Peyer's patch (tissue), 4 donors: ENCODE measurements around the genes PCDHA3, PCDHA5 and PCDHGA5.

DNA sequence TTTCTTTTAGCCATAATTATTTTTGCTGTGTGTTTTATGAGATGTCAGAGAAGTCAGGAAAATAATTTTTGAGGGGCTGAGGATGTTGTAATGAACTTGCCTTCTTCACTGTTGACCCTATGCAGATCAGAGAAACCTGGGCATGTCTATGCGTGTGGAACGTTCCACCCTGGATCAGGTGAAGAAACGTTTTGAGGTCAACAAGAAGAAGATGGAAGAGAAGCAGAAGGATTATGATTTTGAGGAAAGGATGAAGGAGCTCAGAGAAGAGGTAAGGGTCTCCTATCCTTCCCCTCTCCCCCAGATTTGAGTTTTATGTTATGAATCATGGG lies 4.0 kb downstream of the ZMAT2 start:
- PRO-cap = no peak
- RAMPAGE, long total RNA, 4 experiments = start-site peak on the plus strand in 2 of 4 experiments, centred at positions 165 to 196 of the sequence, 23 to 44 reads per replicate

DNA sequence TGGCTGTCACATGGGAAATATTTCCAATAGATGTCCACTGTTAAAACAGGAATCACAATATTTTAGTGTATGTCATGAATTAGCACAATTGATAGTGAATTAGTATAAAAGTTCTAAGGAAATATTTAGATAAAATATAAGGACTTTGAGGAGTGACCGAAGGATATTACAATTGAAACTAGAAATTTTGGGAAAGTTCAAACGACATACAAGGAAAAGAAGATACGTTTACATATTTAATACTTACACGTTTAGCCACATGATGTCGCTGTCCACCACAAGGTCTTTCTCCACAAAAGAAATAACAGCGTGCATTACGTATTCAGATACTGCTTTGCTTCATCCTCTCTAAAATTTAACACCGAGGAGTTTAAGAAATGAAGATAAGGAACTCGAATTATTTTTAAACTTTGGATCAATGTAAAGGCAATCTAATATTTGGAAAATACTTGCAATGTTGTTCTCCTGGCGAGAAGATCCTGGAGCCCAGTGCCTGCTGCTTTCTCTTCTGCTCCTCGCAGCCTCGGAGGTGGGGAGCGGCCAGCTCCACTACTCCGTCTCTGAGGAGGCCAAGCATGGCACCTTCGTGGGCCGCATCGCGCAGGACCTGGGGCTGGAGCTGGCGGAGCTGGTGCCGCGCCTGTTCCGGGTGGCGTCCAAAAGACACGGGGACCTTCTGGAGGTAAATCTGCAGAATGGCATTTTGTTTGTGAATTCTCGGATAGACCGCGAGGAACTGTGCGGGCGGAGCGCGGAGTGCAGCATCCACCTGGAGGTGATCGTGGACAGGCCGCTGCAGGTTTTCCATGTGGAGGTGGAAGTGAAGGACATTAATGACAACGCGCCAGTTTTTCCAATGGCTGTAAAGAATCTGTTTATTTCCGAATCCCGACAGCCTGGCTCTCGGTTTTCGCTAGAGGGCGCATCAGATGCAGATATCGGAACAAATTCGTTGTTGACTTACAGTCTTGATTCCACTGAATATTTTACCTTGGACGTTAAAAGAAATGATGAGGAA lies at the start of gene PCDHA3:
Gene PCDHA3, plus strand, starts transcription at position 314 of the 1,018 bp plus-strand sequence.
- PRO-cap = no peak
- RAMPAGE, long total RNA, 4 experiments = no peak in any of the 4 experiments

DNA sequence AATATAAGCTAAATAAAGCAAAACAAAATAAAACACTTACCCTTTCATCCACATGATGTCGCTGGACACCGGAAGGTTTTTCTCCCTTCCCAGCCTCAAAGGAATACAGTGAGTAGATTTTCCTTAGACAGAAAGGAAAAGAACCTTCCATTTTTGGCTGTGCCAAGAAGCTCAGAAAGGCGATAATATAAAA lies at the start of gene PCDHA5:
Gene PCDHA5, plus strand, starts transcription at position 115 of the 193 bp plus-strand sequence.
- PRO-cap = no peak
- RAMPAGE, long total RNA, 4 experiments = no peak in any of the 4 experiments

GRCh38 chr5:141319374-141319834 lies 1.2 kb downstream of the TAF7 start:
- PRO-cap = no peak
- RAMPAGE, long total RNA, 4 experiments = no peak in any of the 4 experiments

- PRO-cap = no peak
- RAMPAGE, long total RNA, 4 experiments = no peak in any of the 4 experiments
These were observed 363 bp downstream of the PCDHGA4 start for GRCh38 chr5:141355138-141355629.

DNA sequence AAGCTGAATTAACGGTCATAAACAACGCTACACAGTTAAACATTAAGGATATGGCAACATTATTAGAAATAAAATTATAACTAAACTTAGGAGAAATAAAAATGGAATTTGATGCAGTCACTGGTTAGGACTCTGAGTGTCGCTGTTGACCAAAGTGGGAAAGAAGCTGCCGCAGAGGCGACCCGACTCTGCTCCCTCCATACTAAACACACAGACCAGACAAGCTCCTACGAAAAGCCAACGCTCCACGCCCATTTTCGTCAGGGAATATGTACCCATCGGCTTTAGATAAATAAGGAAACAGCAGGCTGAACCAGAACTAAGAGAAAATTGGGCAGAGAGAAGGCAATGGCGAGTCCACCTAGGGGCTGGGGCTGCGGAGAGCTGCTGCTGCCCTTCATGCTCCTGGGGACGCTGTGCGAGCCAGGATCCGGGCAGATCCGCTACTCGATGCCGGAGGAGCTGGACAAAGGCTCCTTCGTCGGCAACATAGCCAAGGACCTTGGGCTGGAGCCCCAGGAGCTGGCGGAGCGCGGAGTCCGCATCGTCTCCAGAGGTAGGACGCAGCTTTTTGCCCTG lies at the start of gene PCDHGA5:
Gene PCDHGA5, plus strand, starts transcription at position 180 of the 579 bp plus-strand sequence.
- PRO-cap = no peak
- RAMPAGE, long total RNA, 4 experiments = no peak in any of the 4 experiments

DNA sequence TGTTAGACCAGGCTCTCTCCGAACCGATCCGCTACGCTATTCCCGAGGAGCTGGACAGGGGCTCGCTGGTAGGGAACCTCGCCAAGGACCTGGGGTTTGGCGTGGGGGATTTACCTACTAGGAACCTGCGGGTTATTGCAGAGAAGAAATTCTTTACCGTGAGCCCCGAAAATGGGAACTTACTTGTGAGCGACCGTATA lies 323 bp downstream of the PCDHGB3 start:
- PRO-cap = no peak
- RAMPAGE, long total RNA, 4 experiments = no peak in any of the 4 experiments

- PRO-cap = no peak
- RAMPAGE, long total RNA, 4 experiments = no peak in any of the 4 experiments
These were observed 6.0 kb downstream of the PCDHGC5 start for GRCh38 chr5:141494618-141495537.

DNA sequence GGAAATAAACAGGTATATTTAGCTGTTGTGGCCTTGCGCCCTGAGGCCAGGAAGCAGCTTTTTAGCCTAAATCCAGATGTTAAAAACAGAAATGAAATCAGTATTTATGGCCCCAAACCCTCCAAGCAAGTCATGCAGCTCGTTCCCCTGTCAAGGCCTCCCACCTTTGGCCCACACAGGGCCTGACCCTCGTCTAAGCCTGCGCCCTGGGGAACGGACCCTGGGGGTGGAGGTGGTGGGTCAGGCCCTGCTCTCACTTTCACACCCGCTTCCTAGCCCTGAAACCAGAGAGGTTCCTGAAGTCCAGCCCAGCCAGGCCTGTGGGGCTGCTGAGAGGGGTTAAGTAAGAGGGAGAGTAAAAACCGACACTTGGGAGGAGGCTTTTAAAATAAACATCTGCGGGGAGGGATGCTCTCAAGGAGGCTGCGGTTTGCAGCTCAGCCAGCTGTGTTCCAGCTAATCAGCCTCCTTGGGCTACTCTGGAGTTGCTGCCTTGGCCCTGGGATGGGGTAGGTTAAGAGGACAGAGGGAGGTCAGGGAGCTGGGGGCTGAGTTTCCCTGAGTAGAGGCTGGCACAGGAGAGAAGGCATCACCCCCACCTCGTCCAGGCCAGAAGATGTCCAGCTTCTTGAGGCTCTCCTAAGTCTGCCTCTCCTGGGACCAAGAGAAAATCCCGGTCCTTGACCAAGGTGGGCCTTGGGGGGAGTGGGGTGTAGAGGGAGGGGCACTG lies 18.9 kb downstream of the PCDHGC5 start:
- PRO-cap = no peak
- RAMPAGE, long total RNA, 4 experiments = start-site peak on the plus strand in 4 of 4 experiments, centred at positions 414 to 497 of the sequence, 8 to 23 reads per replicate

GRCh38 chr5:141510855-141512098 lies 22.4 kb downstream of the PCDHGC5 start:
- PRO-cap = no peak
- RAMPAGE, long total RNA, 4 experiments = no peak in any of the 4 experiments

DNA sequence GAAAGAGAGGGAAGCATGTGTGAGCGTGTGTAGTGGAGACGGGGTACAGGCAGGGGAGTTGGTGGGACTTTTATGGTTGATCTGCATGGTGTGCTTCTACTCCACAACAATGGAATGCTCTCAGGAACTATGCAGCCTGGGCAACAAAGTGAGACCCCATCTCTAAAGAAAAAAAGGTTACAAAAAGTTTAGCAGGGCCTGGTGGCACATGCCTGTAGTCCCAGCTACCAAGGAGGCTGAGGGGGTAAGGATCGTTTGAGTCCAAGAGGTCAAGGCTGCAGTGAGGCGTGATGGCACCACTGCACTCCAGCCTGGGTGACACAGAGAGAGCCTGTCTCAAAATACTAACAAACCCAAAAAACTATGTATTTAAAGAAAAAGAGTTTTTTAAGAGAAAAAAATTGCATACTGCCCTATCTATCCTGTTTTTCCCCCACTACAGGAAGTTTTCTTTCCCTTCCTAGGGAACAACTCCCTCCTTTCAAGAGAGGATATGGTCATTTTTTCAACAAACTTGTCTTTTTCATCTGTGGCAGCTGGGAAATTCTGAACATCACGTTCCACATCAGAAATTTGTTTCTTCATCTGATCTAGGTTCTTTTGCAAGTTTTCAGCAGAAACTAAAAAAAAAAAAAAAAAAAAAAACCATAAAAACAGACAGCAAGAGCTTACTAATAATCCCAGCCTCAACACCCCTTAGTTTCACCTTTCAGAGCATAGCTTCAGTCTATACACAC lies 38.4 kb downstream of the PCDHGC5 start:
- PRO-cap = no peak
- RAMPAGE, long total RNA, 4 experiments = no peak in any of the 4 experiments

DNA sequence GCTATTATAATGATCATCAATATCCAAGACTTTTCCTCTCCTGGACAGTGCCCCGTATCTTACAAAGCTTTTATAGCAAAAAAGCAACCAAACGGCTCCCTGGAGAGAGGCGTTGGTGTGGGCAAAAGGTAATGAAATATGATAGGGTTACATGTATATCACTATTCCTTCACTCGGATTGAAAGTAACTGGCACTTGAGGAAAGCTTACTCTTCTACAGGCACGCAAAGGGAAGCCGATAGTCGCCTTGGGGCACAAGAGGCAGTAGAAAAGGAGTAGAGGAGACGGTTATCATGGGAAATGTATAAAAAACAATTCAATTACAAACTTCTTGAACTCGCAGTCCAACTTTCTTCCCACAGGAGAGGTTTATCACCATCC lies 1.1 kb downstream of the DIAPH1 start:
- PRO-cap = no peak
- RAMPAGE, long total RNA, 4 experiments = no peak in any of the 4 experiments

DNA sequence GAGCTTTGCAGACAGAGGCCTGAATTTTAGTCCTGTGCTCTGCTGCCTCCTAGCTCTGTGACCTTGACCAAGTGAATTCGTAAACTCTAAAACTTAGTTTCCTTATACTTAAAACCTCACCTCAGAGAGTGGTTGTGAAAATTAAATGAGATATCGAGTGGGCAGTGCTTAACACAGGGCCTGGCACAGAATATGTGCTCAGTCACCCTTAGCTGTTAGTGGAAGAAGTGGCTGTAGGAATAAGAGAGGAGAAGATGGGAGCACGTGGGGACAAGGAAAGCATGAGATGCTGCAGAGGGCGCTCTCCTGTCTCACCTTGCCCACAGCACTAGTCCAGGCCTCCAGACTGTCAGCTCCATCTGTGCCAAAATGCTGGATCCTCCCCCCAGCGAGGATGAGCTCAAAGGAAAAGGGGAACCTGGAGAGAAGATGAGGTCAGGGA lies 12.6 kb downstream of the ARAP3 start:
- PRO-cap = no peak
- RAMPAGE, long total RNA, 4 experiments = no peak in any of the 4 experiments

DNA sequence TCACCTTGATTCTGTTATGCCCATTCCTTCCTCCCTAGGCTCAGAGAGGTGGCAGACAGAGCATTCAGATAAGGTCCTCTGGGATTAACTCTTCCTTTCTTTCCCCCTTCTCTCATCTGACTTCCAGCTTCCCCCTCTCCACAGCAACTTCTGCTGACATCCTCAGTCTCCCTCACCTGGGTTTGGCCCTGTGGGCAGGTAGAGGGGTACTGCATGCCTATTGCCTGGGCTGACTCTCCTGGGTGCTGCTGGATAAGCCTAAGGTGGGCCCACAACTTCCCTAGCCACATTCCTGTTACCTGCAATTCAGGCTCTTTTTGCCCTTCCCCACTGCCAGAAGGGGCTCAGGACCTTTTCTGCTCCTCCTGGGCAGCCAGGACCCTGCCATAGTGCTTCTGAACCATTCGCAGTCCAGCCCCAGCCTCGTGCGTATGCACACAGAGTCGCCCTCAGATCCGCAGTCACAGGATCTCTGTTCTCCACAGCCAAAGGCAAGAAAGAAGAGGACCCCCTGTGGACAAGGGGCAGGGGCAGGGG lies 83.0 kb downstream of the PCDH1 start:
- PRO-cap = no peak
- RAMPAGE, long total RNA, 4 experiments = start-site peak on the minus strand in 1 of 4 experiments, centred at positions 254 to 418 of the sequence, 16 to 18 reads per replicate

DNA sequence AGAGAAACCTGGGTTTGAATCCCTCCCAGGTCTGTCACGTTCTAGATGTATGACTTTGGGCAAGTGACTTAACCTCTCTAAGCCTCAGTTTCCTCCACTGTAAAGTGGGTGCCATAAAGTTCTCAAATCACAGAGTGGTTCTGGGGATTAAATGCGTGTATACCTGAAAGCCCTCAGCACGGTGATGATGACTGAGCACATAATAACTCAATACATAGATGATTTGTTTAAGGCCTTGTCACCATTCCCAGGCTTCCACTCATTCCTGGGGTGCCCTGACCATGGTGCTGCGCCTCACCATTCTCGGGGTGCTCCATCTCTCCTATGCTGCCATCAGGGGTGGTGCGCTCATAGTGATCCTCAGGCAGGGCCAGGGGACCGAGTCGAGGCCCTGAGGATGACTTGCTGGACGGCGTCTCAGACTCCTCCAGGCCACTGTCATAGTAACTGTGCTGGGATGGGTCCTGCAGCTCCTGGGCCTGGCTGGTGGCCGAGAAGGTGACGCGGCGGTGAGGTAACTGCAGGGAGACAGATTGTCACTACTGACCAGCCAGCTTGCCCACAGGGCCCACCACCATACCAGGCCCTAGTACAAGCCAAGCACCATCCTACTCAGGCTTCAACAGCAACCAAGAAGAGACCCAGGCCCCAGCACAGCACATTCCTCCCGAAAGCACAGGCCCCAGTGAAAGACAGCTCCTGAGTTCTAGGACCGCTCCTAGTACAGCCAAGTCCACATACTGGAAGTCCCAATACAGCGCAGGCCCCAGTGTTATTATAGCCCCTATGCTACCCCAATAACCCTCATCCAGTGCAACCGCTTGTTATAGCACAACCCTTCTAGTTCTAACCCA lies 21.0 kb downstream of the PCDH1 start:
- PRO-cap = no peak
- RAMPAGE, long total RNA, 4 experiments = start-site peak on the minus strand in 1 of 4 experiments, centred at position 271 of the sequence, 35 reads per replicate

- PRO-cap = no peak
- RAMPAGE, long total RNA, 4 experiments = no peak in any of the 4 experiments
These were observed 14.5 kb downstream of the PCDH1 start for GRCh38 chr5:141863601-141864158.

GRCh38 chr5:141875296-141875777 lies 2.9 kb downstream of the PCDH1 start:
- PRO-cap = no peak
- RAMPAGE, long total RNA, 4 experiments = no peak in any of the 4 experiments

DNA sequence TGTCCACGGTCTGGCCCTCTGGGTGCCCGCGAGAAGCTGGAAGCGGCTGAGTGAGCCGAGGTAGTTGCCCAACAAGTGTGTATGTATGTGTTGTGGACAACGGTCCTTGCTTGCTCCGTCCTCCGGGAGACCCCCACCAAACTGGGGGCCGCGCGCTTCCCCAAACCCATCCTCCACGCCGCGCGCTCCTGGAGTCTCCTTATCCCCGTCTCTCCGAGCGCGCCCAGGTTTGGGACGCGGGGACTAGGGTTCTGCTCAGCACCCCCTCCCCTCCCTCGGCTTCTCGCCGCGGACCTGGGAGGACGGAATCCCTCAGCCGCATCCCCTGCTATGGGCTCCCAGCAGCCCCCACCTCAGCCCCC lies 493 bp downstream of the PCDH1 start:
- PRO-cap = no peak
- RAMPAGE, long total RNA, 4 experiments = no peak in any of the 4 experiments

DNA sequence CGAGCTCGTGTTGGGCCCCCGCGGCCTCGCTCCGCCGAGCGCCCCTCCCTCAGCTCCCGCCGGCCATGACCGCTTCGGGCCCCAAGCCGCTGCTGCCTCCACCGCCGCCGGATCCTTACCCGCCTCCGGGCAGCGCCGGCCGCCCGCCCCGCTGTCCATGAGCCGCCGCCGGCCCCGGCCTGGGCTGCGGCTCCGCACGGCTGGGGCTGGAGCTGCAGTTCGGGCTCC lies 192 bp downstream of the PCDH1 start:
- PRO-cap = no peak
- RAMPAGE, long total RNA, 4 experiments = no peak in any of the 4 experiments

- PRO-cap = no peak
- RAMPAGE, long total RNA, 4 experiments = start-site peak on the plus strand in 1 of 4 experiments, at chr5:141930906-141931224 at its widest, 13 reads per replicate
These were observed 7.2 kb downstream of the DELE1 start for GRCh38 chr5:141930887-141931270.